Cardiac atrium fibroblast (primary cell): ENCODE measurements around a stretch of chr17.

- RAMPAGE, long total RNA: no peak
Observed at GRCh38 chr17:144706-145528, 7.5 kb downstream of the SCGB1C2 start.

GRCh38 chr17:216056-216359 lies 34.6 kb upstream of the DOC2B start:
- RAMPAGE, long total RNA: no peak

DNA sequence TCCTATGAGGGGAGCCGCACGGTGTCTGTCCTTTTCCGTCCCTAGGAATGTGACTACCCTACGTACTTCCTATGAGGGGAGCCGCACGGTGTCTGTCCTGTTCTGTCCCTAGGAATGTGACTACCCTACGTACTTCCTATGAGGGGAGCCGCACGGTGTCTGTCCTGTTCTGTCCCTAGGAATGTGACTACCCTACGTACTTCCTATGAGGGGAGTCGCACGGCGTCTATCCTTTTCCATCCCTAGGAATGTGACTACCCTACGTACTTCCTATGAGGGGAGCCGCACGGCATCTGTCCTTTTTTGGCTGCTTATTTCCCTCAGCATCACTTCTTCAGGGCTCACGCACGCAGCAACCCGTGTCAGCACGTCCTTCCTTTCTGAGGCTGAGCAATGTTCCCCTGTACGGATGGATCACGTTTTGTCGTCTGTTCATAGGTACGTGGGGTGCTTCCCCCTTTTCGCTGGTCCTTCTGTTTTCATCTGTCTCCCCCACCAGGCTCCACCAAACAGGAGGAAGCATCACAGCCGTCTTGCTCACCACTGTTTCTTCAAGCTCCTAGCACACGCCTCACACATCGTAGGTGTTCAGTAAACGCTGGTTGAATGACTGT lies 76.4 kb upstream of the DOC2B start:
- RAMPAGE, long total RNA: no peak

DNA sequence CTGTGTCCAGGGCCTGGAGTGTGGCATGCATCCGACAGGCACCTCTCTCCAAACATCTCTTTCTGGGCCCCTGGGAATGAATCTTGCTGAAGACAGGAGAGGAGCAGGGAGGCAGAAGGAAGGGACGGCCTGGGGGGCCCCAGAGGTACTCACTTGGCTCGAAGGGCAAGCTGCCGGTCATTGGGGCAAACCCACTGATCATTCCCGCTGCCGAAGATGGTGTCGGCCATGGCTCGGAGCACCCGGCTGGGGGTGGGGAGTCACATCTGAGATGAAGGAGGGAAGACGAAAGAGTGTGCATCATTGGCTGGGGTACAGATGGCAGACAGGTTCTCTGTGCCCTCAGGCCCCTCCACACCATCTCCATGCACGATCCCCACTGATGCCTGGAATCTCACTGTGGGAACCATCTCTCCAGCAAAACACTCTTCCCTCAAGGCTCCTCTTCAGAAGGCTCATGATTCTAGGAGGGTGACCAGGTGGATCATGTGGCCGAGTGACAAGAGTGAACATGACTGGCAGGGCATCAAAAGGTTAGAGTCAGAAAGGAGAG lies 25.2 kb downstream of the RPH3AL start:
- RAMPAGE, long total RNA: no peak

DNA sequence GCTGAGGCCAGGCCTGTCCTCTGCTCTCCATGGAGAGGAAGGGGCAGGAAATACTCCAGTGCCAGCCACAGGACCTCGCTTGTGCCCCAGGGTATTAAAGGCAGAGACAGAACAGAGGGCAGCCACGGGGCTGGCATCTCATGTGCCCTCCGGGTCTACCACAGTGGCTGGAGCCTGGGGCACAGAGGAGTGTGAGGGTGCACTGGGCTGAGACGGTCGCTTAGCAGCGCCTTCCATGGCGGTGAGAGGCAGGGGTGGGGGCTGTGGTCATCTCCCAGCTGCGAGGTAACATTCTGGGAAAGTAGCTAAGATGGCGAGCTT lies 6.0 kb downstream of the C17orf97 start:
- RAMPAGE, long total RNA: no peak

- RAMPAGE, long total RNA: no peak
Observed at GRCh38 chr17:596122-596758, 118.4 kb downstream of the VPS53 start.

DNA sequence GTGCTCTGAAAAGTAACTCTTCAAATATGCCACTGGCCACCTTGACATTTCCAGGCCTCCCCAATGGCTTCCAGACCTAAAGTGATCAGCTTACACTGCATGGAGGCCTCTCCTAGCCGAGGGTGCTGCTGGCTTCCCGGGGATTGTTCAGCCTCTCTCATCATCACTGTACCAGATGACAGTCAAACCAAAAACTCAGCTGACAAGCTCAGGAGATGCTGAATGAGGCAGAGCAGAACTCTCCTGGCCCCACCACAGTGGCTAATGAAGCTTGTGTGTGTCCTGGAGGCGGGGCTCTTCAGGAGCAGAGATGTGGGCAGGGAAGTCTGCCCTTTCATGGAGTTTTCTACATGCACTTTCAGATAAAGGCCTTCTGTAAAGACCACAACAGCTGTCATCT lies 113.3 kb downstream of the VPS53 start:
- RAMPAGE, long total RNA: no peak

- RAMPAGE, long total RNA: no peak
Observed at GRCh38 chr17:740057-740867, 7.9 kb downstream of the TLCD3A start.

DNA sequence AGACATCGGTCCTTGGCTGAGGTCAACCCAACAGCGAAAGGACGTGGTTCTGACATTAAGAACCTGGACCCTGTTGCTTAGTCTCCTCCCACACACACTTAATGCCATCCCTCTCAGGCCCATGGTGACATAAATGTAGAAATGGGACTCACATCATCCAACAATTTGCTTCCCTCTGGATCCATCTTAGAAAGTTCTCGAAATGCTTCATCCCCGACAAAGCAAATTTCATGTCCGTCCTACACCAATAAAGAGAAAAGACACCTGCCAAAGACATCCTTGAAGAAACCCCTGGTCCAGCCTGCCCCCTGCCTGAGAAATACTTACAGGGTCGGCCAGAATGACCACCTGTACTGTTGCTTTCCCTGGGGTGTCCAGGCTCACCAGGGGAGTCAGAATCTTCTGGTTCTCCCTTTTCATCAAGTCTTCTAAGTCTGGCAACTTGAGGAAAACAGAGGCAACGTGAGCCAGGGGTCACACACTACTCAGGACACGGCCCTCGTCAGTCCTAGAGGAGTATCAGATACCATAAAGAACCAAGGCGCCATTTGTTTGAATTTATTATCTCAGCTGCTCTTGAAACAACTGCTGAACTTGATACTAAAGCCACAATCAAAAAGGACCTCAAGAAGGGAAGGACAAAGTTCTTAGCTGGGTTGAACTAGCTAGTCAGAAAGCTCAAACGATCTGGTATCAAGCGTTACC lies 12.2 kb downstream of the GLOD4 start:
- RAMPAGE, long total RNA: no peak

- RAMPAGE, long total RNA: no peak
Observed at GRCh38 chr17:792135-792777, 10.1 kb downstream of the MRM3 start.

GRCh38 chr17:863714-864344 lies 81.7 kb downstream of the MRM3 start:
- RAMPAGE, long total RNA: no peak

DNA sequence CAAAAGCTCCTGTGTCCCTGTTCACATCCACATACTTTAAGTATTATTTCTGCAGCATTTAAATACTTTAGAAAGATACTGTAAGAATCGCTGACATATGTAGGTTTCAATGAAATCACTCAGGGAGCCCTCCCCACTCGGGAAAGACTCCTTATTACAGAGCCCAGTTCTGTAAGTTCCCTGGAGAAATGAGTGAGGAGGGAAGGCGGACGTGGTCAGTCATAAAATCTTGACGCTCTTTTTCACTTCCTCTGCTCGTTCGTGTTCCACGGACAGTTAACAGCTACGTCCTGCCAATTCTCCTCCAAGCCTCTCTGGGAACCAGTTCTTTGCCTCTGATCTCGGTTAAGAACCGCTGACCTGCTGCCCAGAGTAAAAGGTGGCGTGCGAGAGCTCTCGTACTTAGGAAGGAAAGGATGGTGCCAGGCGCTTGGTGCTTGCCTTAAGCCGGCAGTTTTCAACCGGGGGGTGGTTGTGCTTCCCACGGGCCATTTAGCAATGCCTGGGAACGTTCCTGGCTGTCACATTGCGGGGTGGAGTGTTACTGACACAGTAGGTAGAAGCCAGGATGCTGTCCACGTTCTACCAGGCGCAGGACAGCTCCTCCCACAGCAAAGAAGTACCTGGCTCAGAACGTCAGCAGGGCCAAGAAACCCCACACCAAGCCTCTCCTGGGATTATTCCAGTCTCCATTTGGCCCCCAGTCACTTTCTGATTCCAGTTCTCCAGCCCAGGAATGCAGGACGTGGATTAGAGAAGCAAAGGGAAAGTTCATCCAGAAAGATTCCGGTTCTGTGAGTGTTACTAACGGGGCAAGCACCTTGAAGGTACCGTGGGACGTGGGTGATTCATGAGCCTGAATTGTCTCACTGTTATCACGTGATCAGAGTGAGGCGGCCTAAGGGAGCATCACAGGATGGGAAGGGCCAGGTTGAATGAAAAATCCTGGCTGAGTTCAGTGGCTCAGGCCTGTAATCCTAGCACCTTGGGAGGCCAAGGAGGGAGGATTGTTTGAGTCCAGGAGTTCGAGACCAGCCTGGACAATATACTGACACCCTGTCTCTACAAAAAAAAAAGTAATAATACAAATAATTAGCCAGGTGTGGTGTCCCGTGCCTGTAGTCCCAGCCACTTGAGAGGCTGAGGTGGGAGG lies 87.7 kb downstream of the MRM3 start:
- RAMPAGE, long total RNA: no peak

GRCh38 chr17:977258-977638 lies 2.3 kb downstream of the NXN start:
- RAMPAGE, long total RNA: no peak

- RAMPAGE, long total RNA: no peak
Observed at GRCh38 chr17:977796-978749, 1.5 kb downstream of the NXN start.

DNA sequence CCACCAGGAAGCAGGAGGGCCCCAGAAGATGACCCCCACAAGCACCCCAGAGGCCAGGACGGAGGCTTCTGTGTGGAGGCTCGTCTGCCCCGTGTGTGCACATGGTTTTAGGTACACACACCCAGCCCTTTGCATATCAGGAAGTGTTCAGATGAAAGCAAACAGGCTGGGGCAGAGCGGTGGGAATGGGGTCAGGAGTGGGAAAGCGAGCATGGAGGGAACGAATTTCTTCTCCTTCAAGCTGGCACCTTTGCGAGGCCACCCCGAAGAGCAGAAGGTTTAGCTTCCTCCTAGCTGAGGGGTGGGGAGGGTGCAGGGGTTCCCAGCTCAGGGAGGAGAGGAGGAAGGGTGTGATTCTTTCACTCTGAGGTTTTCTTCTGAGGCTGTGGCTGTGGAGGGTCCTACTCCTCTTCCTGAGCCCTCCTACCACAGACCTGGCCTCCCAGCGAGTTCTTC lies 83.6 kb downstream of the ABR start:
- RAMPAGE, long total RNA: no peak

- RAMPAGE, long total RNA: no peak
Observed at GRCh38 chr17:1108061-1108597, 71.7 kb downstream of the ABR start.

DNA sequence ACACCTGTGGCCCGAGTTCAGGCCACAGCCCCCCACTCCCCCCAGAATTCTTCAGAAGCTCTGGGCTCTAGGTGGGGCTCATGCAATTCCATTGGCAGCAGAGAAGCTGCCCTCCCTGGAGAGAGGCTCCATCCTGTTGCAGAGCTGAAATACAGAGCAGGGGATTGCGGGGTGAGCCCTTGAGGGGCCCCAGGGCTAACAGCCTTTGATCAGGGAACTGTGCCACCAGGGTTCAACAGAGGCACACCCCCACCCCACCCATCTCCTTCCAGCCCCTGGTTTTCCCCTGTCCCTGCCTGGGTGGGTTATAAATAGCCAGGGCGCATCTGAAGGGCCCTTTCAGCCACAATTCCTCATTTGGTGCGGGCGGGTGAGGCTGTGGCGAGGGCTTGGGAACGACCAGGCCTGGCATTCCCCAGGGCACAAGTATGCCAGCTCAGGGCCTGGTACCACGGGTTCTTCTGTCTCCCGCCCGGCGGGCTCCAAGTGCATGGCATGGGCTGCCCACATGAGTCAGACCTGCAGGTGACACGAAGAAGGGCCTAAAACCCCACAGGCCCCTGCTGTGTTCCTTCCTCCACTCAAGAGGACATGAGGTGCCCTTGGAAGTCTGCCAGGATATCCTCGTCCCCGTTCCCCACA lies 69.1 kb downstream of the ABR start:
- RAMPAGE, long total RNA: no peak

GRCh38 chr17:1147531-1147998 lies 32.2 kb downstream of the ABR start:
- RAMPAGE, long total RNA: no peak

DNA sequence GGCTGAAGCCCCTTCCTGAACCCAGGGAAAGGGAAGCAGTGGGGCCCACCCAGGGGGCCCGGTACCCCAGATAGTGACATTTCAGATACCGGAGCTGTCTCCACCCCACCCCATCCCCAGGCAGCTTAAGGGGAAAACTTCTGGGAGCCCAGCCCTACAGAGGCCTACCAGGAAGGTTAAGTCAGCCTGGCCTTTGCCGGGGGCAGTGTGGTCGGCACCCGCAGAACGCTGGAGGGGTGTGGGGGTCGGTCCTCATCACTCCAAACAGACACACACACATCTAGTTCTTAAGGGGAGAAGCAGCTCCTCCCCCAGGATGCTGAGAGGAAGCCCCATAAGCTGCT lies 1.1 kb upstream of the ABR start:
- RAMPAGE, long total RNA: no peak

- RAMPAGE, long total RNA: no peak
Observed at GRCh38 chr17:1374491-1374869, 25.5 kb downstream of the YWHAE start.